Measurements from ENCODE around the genes INTS14, MEGF11 and LCTL.

DNA sequence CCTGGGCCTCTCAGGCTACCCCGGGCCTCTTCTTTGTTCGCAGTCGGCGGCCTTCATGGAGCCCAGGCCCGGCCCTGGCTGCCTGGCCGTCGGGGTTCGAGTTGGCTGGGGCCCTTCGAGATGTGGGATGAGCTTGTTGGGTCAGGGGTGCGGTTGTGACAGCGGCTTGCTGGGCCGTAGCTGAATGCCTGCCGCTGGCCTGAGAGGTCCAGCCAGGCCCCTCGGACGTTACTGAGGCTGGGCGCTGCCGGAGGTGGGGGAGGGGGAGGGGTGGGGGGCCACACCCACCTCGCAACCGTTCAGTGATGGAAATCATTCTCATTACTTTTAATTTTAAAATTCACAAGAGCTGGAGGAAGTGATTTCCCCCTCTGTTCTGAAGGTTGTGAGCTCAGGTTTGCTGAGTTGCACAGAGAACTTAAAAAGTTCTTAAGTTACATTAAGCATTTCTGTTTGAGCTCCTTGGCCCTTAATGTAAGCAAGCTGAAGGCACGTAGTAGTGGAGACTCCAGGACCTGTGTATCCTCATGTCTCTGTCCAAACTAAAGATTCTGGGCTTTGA lies 771 bp downstream of the HACD3 start:
- PRO-cap, 2 experiments: peak in 1 of 2 experiments; most common minus-strand start position 233 of the sequence (in 1)

- PRO-cap, 2 experiments: peak in 1 of 2 experiments; most common minus-strand start chr15:65532172 (in 1)
These were observed 1.8 kb downstream of the HACD3 start for GRCh38 chr15:65531976-65532504.

GRCh38 chr15:65610593-65611883 lies at the start of gene INTS14:
Gene INTS14 (minus strand): TSS chr15:65611131.
- PRO-cap, 2 experiments: peak in 2 of 2 experiments; most common plus-strand start chr15:65611352 (in 1); most common minus-strand start chr15:65611122 (in 1)

DNA sequence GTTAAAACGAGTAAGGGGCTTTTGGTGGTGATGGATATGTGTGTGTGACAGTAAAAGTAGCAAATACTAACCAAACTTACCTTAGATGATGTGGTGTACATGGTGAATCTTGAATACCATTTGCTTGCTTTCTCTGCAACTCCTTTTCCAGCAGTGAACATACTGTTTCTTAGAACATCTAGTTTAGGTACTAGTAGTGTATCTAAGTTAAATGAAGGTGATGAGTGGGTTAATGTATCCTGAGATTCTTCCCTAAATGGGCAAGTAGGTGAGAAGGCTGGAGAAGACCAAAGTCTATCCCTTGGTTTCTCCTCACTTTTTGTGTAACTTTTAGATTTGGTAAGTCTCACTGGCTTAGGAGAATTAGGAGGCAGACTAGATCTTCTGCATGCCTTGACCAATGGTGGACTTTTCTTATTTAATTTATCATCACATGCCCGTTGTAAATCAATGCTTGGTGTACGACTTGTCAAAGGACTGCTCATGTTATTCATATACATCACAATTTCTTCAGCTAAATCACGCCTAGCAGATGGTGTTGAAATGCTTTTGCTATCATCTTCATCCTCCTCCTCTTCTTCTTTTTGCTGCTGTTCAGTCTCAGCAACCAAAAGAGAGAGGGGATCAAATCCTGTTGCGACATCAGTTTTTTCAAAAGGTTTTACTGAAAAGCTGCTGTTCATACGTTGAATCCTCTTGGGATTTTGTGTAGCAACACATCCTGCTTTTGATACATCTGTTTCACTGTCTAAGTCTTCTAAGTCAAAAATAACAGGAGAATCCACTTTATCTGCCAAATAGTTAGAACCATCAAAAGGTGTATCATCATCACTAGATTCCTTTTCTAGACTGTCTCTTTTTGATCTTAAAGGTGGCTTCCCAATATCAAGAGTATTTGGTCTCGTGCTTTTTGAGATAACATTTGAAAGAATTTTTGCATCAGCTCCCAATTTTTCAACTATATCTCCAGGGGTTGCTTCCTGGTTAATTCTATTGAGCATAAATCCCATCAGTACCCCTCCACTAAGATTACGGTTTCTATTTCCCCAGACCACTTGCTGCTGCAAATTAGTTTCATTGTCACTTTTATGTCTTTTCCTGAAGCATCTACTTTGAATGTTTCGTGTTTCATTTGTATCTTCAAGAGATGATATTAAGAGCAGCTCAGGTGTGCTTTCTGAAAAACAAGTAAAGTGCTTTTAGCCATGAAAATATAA lies 69.0 kb downstream of the SLC24A1 start:
- PRO-cap, 2 experiments: no peak in any of the 2 experiments

GRCh38 chr15:65772865-65773198 lies 19.3 kb downstream of the DENND4A start:
- PRO-cap, 2 experiments: no peak in any of the 2 experiments

DNA sequence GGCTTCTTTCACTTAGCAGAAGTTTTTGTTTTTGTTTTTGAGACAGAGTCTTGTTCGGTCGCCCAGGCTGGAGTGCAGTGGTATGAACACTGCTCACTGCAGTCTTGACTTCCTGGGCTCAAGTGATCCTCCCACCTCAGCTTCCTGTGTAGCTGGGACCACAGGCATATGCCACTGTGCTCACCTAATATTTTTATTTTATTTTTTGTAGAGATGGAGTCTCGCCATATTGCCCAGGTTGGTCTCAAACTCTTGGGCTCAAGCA lies 15.6 kb upstream of the DENND4A start:
- PRO-cap, 2 experiments: peak in 2 of 2 experiments; most common minus-strand start position 79 of the sequence (in 2)

- PRO-cap, 2 experiments: no peak in any of the 2 experiments
These were observed 1.2 kb downstream of the MEGF11 start for GRCh38 chr15:66252326-66252739.

GRCh38 chr15:66253551-66254067 lies at the start of gene MEGF11:
Gene MEGF11 (minus strand): TSS chr15:66253750.
- PRO-cap, 2 experiments: peak in 1 of 2 experiments; most common minus-strand start chr15:66253750 (in 1)

- PRO-cap, 2 experiments: no peak in any of the 2 experiments
These were observed 17.9 kb downstream of the MAP2K1 start for GRCh38 chr15:66404508-66405190.

DNA sequence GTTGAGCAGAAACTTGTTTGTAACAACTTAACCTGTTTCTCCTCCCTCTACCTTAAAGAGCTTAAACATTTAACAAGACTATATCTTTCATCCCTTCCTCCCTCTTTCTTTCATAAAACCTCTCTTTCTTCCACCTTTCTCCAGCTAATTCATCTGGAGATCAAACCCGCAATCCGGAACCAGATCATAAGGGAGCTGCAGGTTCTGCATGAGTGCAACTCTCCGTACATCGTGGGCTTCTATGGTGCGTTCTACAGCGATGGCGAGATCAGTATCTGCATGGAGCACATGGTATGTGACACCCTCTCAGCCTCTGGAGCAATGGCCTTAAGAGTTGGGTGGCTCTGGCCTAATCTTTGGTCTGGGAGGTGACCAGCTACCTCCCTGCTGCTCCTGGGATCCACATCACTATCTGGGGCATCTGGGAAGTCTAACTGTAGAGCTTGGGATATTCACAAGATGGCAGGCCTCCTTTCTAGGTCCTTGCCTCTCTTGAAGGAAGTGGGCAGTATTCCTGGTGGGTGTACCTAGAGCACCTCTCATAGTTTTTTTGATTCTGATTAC lies 50.0 kb downstream of the MAP2K1 start:
- PRO-cap, 2 experiments: no peak in any of the 2 experiments

DNA sequence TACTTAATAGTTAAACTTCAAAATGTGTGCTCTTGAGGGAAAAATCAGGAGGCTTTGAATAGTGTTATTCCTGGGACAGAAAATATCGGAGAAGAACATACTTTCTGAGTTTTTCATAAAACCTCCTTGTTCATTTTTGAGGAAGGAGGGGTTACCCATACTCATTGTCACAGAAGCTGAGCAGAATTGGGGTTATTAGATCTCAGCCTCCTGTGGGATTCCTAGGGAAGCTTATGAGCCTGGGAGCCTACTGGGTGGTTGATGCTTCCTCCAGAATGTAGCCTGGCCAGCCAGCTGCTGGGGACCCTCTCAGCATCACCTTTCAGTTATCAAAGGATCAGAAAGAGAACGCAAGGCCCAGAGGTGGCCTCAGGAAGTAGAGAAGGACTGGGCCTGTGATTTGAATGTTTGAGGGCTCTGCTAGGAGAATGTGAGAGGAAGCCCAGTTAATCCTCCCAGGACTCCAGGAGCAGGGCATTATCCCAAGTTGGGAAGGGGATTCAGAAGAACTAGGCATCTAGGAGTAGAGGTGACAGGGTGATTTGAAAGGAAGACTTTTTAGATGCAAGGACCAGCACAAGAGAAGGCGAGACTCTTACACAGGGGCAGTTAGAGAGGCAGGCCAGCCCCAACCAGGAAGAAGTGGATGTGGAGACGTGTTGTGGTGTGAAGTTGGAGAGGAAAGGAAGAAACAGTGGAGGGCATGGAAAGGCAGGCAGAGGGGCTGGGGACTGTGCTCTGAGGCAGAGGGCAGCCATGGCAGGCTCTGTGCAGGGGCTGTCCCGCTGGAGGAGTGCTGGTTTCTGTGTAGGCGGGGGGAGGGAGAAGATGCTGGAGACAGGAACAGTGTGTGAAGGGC lies 21.4 kb downstream of the SNAPC5 start:
- PRO-cap, 2 experiments: no peak in any of the 2 experiments

DNA sequence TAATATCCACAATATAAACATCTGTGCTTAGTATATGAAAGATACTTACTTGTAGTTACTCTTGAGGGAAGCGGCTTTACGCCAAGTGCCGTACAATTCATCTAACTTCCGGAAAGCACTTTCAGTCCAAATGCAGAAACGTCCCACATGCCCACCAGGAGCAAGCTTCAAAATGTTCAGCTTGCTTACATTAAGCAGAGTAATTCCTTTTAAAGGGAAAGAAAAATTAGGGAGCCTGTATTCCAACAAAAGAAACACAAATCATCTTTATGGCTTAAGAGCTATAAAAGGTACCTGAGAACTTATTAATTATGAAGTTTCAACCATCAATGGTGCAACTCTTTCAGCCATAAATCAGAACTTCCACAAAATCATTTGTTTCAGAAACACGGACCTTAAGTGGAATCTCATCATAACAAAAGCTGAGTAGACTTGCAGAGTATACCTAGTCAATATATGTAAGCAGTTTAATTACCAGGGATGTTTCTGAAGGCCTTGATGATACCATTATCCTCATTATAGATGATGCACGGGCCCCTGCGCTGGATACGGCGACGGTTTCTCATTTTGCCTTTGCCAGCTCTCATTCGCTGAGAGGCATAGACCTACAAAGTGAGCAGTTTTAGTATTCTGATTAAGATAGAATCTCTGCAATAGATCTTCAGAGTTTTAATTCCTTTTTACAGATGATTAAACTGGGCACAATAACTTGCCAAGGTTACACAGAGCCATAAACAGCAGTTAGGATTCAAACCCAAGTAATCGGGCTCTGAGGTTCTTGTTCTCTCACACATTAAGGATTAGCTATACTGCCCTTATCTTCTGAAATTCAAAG lies 3.5 kb downstream of the RPL4 start:
- PRO-cap, 2 experiments: no peak in any of the 2 experiments

GRCh38 chr15:66565655-66566112 lies at the start of gene LCTL:
Gene LCTL (minus strand): TSS chr15:66565998.
- PRO-cap, 2 experiments: no peak in any of the 2 experiments

GRCh38 chr15:66654286-66655680 lies 47.3 kb upstream of the SMAD6 start:
- PRO-cap, 2 experiments: peak in 2 of 2 experiments; most common plus-strand start chr15:66655021 (in 1); most common minus-strand start chr15:66654867 (in 1)

DNA sequence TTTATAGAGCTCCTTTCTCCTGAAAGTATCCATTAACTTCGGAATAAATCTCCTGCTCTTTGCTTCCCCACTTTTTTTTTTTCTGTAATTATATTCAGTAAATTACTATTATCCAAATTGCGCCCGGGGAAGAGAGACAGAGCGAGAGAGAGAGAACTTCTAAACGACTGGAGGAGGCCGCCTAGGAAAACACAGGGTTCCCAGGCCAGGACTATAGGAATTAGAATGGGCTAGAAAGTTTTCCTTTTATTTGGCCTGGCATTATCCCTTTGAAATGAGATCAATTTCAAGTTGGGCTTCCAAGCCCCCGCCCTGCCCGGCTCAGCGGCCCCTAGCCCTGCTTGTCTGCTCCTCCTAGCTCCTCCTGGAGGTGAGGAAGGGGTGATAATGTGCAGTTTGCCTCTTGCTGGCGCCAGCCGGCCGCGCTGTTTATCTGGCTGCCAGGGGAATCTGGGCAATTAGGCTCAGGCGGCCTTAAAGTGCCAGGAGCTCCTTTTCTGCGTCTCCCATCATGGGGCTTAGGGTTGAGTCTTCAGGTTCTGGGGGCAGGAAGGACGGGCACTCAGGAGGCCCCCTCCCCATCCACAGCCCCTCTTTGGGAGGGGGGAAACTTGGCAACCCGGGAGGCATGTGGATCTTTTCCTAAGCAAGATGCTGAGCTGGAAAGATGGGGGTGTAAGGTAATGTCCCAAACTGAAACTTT lies 5.3 kb downstream of the SMAD6 start:
- PRO-cap, 2 experiments: no peak in any of the 2 experiments

GRCh38 chr15:66780074-66780663 lies 78.1 kb downstream of the SMAD6 start:
- PRO-cap, 2 experiments: no peak in any of the 2 experiments

GRCh38 chr15:66834803-66835871 lies 133.1 kb downstream of the SMAD6 start:
- PRO-cap, 2 experiments: no peak in any of the 2 experiments

- PRO-cap, 2 experiments: no peak in any of the 2 experiments
These were observed 147.9 kb downstream of the SMAD6 start for GRCh38 chr15:66849822-66850490.

GRCh38 chr15:67070817-67071454 lies 5.5 kb downstream of the SMAD3 start:
- PRO-cap, 2 experiments: no peak in any of the 2 experiments

GRCh38 chr15:67095783-67096324 lies 30.5 kb downstream of the SMAD3 start:
- PRO-cap, 2 experiments: no peak in any of the 2 experiments

Measured in Metastatic Liver Carcinoma in the Lung (tissue), 2 donors.